Thoracic aorta (tissue), 1 donor: ENCODE data around the genes EOLA1, MAGEA9B, GABRE and MAGEA10.

DNA sequence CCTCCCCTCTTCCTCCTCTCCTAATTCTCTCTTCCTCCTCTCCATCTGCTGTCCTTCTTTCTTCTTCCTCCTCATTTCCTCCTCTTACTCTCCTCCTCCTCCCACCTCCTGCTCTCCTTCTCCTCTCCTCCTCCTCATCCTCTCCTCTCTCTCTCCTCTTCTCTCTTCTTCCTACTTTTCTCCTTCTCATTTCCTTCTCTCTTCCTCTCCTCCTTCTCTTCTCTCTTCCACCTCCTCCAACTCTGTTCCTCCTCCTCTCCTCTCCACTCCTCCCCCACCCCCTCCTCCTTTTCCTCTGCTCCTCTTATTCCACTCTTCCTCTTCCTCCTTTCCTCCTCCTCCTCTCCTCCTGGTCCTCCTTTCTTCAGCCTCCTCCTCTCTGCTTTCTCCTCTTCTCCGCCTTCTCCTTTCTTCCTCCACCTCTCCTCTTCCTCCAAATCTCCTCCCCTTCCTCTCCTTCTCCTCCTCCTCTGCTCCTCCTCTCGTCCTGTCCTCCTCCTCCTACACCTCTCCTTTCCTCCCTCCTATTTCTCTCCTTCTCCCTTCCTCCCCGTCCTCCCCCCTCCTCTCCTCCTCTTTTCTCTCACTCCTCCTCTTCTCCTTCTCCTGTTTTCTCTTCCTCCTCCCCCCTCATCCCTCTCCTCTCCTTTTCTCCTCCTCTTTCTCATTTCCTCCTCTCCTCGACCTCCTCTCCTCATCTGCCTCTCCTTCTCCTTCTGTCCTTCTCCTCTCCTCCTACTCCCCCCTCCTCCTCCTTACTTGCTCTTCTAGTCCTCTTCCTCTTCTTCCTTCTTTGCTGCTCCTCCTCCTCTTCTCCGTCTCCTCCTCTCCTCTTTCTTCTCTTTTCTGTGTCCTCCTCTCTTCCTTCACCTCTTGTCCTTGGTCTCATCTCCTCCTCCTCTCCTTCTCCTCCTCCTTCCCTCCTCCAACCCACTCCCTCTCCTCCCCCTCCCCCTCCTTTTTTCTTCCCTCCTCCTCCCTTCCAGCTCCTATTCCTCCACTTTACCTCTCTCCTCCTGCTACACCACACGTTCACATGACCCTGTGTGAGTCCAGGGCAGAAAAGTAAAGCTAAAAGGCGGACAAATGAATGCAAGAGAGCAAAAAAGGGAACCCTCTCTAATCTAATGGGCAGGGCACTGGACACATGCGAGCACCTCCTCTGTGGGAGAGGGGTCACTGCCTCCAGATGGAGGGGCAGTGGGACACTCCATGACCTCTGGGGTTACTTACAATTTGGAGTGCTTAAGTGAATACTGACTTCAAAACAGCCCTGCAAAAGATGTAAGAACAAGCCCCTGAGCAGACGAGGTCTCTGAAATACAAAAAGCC lies 5.4 kb upstream of the EOLA1 start:
- RAMPAGE, long total RNA, result no peak

DNA sequence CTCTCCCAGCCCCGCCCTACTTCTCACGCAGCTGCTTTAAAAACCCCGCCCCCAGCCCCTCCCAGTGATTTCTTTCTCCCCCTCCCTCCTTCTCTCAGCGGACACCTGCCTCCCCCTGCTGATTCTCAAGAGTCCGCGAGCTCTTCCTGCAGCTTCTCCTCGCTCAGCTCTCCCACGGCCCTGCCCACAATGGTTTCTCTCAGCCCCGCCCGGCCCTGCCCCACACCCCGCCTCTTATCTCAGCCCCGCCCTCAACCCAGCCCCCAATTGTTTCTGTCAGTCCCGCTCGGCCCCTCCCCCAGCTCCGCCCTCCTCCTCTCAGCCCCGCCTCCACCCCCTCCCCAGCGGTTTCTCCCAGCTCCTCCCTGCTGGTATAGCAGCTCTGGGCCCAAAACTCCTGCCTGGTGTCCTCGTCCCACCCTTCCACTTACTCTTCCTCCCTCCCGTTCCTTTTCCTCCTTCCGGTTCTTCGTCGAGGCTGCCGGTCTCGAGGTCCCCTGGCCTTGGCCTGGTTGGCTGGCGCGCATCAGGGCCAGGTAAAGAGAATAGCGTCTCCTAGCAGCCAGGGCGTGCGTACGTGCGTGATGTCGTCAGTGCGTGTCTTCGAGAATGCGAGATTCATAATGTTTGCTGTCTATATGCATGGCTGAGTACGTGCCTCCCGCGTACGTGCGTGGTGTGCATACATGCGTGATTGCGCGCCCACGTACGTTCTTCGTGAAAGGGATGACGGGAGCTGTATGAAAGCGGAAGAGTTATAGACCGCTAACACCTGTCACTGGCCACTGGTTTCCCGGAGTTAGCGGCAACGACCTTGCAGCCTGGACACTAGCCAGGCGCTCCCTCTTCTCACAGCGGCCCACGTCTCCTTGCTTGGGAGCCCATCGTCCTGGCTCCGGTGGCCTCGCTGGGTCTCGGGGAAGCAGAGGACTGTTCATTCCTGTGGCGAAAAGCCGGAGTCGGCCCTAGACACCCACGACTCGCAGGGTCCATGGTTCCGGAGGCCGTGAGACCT lies at the start of gene EOLA1:
Gene EOLA1 (plus strand): TSS at position 749 of the 1,015 bp plus-strand sequence.
- RAMPAGE, long total RNA, result start-site peak on the plus strand centred at position 749 of the sequence, 587 bp wide, 19 reads

- RAMPAGE, long total RNA, result no peak
Observed at GRCh38 chrX:149587148-149587740, at the start of gene MAGEA9B. MAGEA9B (minus strand) TSS chrX:149587459.

- RAMPAGE, long total RNA, result start-site peak on the minus strand at chrX:149627350-149627751, 6 reads
Observed at GRCh38 chrX:149627466-149628052, 4.0 kb downstream of the TMEM185A start.

DNA sequence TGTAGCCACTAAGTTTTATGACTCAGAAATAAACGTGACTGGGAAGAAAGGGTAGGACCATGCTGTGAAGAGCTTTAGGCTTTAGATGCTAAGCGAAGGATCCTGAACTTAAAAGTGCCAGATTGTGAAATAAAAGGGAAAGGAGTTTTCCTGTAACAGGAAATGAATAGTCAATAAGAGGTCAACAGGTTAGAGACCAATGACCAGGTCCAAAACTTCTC lies 98.7 kb upstream of the EOLA2 start:
- RAMPAGE, long total RNA, result no peak

- RAMPAGE, long total RNA, result no peak
Observed at GRCh38 chrX:150202691-150203227, 160.4 kb upstream of the MAMLD1 start.

- RAMPAGE, long total RNA, result no peak
Observed at GRCh38 chrX:150213145-150213848, 149.8 kb upstream of the MAMLD1 start.

GRCh38 chrX:150228347-150228632 lies 134.8 kb upstream of the MAMLD1 start:
- RAMPAGE, long total RNA, result no peak

DNA sequence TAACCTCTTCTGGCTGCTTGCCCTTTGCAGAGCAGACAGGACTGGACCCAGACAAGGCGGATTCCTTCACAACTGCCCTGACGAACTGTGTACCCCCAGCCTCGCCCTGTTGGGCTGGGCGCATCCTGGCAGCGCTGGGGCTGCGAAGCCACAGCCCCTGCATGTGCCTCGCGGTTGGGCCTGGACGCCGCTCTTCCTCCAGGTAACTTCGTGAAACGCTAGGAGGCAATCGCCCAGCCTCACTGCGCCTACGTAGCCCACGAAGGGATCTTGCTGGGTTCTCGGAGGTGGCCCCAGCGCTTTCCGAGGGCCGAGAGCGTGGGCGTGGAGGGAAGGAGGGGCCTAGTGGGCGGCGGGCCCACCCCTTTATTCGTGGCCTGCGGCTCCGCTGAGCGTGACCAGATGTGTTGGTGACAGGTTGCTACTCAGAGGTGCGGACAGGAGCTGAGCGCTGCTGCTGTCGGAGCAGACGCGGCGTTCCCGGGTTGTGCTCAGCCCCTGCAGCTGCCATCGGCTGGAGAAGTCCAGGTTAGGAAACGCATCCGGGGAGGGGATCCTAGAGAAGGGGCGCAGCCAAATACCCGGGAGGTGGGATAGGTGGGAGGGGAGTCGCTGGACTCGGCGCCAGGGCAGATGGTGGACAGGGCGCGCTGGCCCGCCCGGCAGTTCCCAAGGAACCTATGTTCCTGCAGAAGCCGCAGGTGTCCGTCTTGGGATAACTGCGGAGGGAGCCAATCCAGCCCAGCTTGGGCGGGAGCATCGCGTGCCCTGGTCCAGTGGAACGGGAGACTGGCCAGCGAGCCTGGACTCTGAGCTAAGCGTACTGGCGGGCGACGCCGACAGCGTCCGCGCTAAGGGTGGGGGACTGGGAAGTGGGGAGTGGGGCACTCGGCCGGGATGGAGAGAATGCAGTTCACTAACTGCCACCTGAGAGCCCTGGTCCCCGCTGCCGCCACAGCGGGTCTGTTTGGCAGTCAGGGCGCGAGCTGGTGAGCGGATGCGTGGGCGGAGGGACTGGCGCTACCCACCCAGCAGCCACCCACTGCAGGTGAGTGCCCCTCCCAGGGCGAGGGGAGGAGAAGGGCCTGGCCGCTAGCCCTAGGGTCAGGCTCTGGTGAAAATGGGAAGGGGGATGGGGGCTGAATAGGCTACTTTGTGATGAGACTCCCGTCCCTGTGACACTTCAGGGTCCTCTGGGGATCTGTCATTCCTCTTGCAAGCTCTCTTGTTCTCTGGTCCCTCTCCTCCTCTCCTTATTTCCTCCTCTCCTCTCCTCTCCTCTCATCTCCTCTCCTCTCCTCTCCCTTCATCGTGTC lies 1.5 kb upstream of the MAMLD1 start:
- RAMPAGE, long total RNA, result no peak

- RAMPAGE, long total RNA, result no peak
Observed at GRCh38 chrX:150366944-150367380, 3.8 kb downstream of the MAMLD1 start.

DNA sequence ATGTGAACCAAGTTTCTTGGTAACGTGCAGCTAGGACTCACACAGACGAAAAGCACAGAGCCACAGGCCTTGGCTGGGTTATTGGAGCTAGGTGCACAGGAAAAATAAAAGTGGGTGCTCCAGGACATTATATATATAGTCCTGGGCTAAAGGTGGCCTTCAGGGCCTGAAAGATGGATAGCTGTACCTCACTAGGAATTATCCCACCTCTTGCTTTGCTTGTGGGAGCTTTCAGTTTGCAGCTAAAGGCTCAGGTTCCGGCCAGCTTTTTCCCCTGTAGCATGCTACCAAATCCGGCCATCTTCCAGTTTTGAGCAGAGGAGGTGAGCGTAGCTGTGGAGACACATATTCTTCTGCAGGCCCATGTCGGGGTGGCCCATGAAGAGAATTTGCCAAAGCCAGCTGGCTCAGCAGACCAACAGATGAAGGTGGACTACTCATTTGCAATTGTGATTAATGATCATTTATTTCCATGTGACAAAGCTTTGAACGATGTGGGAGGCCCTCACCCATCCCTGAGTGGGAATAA lies 87.7 kb upstream of the MTM1 start:
- RAMPAGE, long total RNA, result no peak

GRCh38 chrX:150507186-150508072 lies 61.0 kb upstream of the MTM1 start:
- RAMPAGE, long total RNA, result no peak

DNA sequence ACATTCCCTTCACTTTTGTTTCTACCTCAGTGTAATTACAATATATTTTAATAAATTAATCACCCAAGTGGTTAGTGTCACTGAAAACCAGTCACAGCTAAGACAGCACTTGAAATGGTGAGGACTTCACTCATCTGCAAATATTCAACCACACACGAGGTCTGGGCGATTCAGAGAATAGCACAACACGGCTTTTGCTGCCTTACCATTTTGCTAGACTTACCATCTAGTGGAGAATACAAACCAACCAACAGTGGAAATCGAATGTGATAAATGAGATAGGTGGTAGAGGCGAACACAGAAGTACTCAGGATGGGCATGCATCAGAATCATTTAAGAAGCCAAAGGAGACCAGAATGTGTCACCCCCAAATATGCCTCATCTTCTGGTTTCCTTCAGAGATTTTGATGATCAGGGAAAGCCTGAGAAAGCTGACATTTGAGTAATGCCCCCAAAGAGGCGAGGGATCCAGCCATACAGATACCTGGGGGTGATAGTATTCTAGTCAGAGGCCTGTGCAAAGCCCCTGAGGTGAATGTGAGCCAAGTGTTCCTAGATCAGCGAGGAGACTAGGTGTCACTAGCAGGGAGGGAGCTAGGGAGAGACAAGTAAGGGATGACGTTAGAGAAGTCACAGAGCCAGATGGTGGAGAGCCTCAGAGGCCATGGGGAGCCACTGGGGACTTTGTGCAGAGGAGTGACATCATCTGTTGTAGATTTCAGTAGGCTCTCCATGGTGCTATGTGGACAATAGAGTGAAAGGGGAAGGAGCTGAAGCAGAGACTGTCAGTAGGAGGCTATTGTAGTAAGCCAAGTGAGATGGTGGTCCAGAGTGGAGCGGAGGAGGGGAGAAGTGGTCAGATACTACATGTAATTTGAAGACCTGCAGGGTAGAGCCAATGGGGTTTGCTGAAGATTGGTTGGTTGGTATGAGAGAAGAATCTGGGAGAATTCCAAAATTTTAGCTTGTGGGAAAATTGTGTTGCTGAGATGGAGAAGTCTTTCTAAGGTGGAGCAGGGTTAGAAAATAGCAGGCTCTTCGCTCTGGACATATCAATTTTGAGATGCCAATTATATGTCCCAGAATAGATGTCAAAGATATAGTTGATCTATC lies 1.8 kb downstream of the MTMR1 start:
- RAMPAGE, long total RNA, result no peak

DNA sequence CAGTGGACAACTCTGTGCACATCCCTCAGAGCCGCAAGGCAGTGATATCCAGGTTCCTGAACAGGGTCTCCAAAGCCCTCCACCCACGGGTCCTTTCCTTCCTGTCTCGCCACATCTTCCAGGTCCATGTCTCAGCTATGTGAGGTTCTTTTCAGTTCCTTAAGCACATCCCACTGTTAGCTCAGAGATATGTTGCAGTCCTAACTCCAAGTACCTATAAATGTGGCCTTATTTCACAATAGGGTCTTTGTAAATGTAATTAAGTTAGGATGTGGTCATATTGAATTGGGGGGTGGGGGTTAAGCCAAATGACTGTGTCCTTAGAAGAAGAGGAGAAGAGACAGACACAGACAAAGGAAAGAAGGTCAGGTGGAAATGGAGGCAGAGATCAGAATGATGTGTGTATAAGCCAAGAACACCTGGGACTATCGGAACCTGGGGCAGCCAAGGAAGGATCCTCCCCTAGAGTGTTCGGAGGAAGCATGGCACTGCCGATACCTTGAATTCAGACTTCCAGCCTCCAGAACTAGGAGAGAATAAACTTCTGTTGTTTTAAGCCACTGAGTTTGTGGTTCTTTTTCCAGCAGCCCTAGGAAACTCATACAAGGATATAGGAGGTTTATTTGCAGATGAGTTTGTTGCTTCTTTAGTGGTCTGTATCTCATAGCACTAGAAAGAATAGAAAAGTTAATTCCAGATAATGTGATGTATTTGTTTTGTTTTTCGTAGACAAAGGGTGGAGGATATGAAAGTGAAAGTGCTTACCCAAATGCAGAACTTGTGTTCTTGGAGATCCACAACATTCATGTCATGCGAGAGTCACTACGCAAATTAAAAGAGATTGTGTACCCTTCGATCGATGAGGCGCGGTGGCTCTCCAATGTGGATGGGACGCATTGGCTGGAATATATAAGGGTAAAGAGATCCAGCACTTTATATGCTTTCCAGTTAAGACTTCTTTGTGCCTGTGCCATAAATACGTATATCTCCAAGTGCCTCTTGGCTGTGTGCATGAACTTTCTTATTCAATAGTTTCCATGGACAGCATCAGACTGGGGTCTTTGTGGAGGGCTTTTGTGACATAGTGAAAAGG lies 43.0 kb downstream of the MTMR1 start:
- RAMPAGE, long total RNA, result no peak

- RAMPAGE, long total RNA, result no peak
Observed at GRCh38 chrX:150903018-150903710, 4.7 kb upstream of the CD99L2 start.

DNA sequence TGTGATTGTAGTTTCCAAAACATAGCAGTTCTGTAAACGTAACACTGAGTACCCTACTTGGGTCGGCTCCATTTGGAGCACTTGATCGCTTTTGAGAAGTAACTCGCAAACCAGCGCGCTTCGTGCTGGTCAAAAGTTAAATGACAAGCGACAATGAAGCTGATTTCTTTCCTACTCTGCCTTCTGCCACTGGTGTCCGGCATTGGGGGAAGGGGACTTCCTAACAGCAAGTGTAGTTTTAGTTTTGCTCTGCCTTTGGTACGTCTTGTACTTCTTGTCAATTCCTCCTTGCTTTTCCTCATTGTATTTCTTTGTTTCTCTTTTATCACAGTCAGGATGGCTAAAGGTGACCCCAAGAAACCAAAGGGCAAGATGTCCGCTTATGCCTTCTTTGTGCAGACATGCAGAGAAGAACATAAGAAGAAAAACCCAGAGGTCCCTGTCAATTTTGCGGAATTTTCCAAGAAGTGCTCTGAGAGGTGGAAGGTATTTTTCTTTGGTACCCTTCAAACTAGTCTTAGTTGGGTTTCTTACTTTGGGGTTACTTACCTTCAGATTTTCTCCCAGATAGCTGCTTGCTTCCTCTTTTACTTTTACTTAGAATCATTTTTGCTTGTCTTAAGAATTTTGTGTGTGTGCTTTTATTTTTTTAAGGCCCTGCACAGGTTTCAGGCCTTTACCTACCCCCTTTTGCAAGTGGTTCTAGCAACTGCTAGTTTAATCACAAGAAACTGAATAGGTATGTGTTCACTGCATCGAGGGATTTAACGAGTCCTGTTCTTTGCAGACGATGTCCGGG lies 2.3 kb downstream of the HMGB3 start:
- RAMPAGE, long total RNA, result no peak

DNA sequence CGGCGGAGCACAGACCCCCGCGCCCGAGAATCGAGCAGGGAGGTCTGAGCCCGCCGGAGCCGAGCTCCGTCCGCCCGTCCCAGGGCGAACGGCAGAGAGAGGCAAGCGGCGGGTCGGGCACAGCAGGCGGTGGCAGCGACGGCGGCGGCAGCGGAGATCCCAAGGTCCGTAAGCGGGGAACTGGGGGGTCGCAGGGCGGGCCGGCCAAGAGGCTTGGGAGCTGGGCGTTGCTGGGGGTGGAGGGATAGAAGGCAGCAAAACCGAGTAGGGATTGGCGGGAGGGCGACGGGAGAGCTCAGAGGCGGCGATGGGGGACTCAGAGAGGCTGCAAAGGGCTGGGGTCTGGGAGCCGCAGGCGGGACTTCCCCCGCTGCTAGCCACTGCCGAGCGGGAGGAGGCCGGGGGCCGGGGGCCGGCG lies 1.1 kb downstream of the GPR50 start:
- RAMPAGE, long total RNA, result no peak

- RAMPAGE, long total RNA, result start-site peak on the minus strand at chrX:151974675-151974709, 175 reads
Observed at GRCh38 chrX:151973907-151975098, at the start of gene GABRE. GABRE (minus strand) TSS chrX:151974676.

GRCh38 chrX:151984214-151985286 lies 10.1 kb upstream of the GABRE start:
- RAMPAGE, long total RNA, result no peak

- RAMPAGE, long total RNA, result no peak
Observed at GRCh38 chrX:152138017-152138747, at the start of gene MAGEA10. MAGEA10 (minus strand) TSS chrX:152138577.